Placental epithelial cell (primary cell): Measurements from ENCODE around the genes COL25A1 and SEC24B.

GRCh38 chr4:103144975-103145392 lies 45.4 kb upstream of the BDH2 start:
- CAGE, long polyA plus RNA, result no peak

DNA sequence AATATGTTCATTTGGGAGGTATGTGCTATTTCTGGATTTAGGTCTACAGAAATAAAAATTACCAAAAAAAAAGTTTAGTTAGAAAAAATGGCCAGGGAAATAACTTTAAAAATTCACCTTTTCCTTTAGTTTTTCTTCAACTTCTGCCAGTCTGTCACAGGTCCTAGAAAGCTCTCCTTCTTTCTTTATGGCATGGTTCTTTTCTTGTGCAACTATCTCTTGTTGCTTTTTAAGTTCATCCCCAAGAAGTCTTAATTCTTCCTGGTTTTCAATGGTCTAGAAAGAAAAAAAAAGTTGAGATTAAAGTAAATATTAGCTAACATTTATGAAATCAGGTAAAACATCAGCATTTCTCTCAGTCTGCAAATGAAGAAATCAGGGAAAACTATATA lies 47.0 kb downstream of the CENPE start:
- CAGE, long polyA plus RNA, result no peak

DNA sequence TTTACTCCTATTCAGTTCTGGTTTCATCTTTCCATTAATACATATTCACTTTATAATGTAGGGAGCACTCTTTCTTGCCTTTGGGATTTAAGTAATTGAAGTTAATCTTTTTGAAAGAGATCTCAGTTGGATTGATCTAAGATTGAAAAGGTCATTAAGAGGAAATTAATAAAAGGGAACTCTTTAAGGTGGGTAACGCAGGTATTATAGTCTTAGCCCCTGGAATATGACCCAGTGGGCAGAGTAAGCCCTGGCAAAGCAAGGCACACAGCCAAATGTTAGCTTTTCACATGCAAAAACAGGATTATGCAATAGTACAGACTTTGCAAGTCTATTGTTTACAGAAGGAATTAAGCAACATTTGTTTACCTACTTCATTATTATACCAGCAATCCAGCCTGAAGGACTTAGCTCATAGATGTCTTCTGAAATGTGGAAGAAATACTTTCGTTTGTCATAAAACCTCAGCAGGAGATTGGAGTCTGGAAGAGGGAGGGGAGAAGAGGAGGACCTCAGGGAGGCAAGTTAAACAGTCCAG lies 226.6 kb upstream of the CENPE start:
- CAGE, long polyA plus RNA, result no peak

GRCh38 chr4:104490365-104490746 lies 4.3 kb downstream of the CXXC4 start:
- CAGE, long polyA plus RNA, result no peak

DNA sequence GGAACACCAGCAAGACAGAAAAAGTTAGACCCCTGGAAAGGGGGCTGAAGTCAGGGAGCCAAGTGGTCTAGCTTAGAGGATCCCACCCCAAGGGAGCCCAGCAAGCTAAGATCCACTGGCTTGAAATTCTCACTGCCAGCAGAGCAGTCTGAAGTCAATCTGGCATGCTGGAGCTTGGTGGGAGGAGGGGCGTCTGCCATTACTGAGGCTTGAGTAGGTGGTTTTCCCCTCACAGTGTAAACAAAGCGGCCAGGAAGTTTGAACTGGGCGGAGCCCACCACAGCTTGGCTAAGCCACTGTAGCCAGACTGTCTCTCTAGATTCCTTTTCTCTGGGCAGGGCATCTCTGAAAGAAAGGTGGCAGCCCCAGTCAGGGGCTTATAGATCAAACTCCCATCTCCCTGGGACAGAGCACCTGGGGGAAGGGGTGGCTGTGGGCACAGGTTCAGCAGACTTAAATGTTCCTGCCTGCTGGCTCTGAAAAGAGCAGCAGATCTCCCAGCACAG lies 215.9 kb upstream of the TET2 start:
- CAGE, long polyA plus RNA, result no peak

GRCh38 chr4:105158673-105159212 lies 12.1 kb downstream of the TET2 start:
- CAGE, long polyA plus RNA, result no peak

- CAGE, long polyA plus RNA, result no peak
Observed at GRCh38 chr4:105352825-105353153, 121.1 kb downstream of the PPA2 start.

GRCh38 chr4:105601178-105601861 lies 48.9 kb downstream of the ARHGEF38 start:
- CAGE, long polyA plus RNA, result no peak

GRCh38 chr4:105978881-105979359 lies 83.6 kb downstream of the NPNT start:
- CAGE, long polyA plus RNA, result no peak

DNA sequence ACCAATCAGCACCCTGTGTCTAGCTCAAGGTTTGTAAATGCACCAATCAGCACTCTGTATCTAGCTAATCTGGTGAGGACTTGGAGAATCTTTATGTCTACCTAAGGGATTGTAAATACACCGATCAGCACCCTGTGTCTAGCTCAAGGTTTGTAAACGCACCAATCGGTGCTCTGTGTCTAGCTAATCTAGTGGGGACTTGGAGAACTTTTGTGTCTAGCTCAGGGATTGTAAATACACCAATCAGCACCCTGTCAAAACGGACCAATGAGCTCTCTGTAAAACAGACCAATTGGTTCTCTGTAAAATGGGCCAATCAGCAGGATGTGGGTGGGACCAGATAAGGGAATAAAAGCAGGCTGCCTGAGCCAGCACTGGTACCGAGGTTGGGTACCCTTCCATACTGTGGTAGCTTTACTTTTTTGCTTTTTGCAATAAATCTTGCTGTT lies 37.7 kb upstream of the DKK2 start:
- CAGE, long polyA plus RNA, result no peak

DNA sequence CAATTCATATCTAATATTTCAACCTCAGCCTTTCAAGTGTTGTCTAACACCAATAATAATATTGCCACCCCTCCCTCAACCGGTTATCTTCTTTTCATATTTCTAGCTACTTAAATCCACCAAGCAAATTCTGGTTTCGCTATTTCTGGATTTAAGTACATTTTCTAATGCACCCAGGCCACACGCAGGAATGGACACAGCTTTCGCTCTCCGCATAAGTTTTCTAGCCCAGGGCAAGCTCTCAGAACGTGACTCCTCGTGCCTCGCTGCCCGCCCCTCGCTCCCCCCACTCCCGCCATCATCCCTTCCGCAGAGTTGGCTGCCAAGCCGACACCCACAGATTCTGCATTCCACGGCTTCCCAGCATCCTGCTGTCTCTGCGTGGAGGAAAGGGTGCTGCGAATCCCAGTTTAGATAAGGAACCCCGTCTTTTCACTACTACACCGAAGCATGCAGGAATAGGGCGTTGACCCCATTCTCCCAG lies 672 bp upstream of the CYP2U1 start:
- CAGE, long polyA plus RNA, result no peak

- CAGE, long polyA plus RNA, result no peak
Observed at GRCh38 chr4:107988343-107989463, 986 bp upstream of the HADH start.

DNA sequence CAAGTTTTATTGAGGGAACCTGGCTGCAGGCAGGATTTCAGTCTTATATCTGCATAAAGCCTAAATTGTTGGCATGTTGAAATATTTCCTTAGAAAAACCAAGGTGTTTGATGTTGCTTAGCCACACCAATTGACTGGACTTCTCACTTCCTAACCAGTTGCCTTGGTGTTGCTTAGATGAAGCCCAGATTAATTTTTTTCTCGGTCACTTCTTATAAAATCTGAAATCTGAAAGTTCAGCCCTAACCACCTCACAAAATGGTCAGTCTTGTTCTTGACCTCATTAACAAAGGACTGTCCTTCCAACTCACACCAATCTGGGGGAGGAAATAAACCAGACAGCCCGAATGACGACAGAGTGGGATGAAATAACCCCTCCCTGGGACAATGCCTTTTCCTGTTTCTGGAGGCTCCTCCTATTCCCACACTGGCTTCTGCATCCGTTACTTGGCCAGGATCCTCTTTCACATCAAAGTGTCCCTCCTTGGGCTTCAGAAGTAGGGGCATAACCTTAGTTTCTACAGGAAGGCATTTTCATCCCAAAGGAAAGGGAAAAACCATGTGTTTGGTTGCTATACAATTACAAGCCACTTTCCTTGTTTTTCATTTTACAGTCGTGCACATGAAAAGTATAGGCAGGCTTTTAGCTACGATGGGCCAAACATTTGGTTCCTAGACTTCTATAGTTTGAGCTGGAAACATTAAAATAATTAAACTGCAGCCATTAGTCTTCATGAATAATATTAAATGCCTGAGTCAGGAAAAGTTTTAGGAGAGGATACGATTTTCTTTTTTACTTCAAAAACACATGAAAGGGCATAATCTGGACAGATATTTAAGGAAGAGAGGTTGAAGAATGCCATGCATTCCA lies 59.7 kb upstream of the RPL34 start:
- CAGE, long polyA plus RNA, result no peak

DNA sequence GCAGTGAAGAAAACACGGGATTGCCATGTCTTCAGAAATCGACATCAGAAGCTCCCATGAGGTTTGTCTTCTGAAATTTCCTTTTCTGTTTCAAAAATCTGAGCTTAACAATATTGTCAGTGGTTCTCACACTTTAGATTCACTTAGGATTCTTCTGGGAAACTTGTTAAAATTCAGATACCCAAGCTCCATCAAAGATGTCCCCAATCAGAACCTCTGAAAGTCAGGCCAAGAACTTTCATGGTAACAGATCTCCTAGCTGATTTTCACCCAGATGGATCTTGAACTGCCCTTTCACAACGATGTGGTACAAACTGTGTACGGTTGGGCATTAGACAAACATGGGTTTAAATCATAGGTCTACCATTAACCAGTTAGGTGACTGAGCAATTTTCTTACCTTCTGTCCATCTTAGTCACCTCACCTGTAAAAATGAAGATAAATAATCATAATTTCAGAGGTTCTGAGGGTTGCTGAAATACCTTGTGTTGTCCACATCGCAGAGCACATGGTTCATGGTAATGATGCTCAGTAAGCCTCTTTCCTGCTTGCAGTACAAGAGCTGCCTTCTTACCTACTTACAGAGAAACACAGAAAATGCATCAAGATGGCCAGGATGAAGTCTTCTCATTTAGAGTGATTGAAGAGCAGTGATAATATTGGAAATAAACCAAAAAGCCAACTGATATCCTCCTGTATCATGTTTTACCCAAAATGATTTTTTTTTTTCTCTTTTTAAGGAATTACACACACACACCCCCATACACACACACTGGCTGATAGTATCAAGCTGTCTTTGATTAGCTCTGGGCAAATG lies 14.6 kb upstream of the OSTC start:
- CAGE, long polyA plus RNA, result no peak

- CAGE, long polyA plus RNA, result no peak
Observed at GRCh38 chr4:108867215-108867631, 104.4 kb upstream of the ETNPPL start.

DNA sequence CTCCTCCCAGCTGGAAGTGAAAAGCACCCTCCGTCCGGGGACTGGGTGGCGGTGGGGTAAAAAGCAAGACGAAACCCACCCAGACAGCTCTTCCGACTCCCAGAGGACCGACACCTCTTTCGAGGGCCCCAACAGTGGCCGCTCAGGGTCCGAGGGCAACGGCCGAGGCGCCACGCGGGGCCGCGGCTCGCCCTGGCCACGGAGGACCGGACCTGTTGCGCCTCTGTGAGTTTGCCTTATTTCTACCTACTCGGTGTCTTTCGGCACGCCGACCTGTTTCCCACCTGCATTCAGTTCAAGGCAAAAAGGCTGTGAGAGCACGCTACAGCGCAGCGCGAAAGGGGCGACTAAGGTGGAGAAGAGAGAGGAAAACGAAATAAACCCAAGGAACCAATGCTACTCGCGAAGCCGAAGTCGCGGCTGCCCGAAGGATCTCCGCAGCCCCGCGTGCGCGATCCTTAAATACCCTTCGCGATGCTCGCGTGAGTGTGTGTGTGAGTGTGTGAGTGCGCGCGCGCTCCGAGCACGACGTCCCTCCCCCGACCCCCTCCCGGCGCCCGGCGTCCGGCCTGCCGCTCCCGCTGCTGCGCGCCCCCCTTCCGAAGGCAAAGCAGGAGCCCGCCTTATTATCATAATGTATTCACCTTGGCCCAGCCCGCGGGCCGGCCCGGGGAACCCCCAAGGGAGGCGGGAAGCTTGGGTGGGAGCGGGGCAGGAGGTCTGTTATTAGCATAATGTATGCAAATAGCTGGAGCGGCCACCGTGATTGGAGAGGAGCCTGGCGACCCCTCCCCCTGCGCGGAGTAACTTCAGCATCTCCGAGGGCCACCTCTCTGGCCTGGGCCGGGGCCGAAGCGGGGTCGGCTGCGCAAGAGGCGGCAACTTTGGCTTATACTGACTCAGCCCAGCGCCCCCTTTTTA lies at the start of gene COL25A1:
Gene COL25A1 (minus strand): TSS at position 435 of the 921 bp plus-strand sequence.
- CAGE, long polyA plus RNA, result no peak

DNA sequence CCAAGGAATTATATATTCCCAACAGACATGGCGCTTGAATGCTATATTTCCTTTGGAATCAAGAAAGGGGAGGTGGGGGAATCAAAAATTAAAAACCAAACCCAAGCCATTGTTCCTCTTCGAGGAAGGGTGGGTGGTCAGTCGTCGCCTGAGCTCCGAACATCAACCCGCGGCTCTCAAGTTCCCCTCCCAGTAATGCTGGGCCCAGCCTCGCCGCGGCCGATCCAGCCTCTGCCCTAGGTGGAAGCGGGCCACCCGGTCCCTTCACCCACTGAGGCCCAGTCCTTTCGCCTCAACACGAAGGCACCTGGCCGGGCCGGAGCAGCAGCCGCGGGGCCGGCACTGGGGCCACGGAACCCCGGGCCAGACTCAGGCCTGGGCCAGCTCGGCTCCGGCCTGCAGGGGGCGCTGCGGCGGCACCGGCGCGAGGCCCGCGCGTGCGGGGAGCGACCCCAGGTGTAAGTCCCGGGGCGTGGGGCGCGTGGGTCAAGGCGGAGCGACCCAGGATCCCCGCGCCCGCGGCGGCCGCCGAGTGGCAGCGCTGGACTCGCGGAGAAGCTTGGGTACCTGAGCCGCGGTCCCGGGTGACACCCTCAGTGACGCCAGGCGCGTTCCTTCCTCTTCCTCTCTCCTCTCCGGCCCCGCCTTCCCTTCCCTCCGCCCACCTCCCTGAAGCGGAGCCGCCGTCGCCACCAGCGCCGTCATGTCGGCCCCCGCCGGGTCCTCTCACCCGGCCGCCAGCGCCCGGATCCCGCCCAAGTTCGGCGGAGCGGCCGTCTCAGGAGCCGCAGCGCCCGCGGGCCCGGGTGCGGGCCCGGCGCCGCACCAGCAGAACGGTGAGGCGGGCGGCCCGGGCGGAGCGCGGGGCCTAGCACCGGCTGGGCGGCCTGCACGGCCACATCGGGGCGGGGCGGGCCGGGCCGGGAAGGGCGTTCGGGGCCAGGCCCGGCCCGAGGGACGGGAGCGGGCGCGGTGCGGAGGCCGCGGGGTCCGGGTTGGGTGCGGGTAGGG lies at the start of gene SEC24B:
Gene SEC24B (plus strand): TSS at position 649 of the 1,011 bp plus-strand sequence.
- CAGE, long polyA plus RNA, result no peak

GRCh38 chr4:109462793-109463713 lies 29.4 kb downstream of the SEC24B start:
- CAGE, long polyA plus RNA, result no peak

DNA sequence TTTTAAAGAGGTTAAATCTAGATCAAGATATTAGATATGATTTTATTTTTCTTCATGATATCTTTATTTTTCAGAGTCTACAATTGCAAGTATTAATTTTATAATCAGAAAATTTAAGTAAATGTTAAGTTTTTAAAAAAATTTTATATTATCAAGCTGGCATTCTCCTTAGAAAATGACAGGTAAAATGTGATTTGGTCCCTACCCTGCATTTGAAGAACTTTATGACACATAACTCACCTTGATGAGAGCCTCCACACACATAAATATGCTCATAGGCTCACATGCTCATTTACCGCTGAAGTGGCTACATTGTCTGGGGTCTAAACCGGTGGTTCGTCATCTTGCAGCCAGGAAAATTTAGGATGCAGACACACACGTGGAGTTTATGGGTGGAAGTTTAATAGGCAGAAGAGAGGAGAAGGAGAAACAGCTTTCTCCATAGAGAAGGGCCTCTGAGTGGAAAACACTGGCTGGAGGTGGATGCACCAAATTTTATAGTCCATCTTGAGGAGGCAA lies 61.5 kb downstream of the SEC24B start:
- CAGE, long polyA plus RNA, result no peak

DNA sequence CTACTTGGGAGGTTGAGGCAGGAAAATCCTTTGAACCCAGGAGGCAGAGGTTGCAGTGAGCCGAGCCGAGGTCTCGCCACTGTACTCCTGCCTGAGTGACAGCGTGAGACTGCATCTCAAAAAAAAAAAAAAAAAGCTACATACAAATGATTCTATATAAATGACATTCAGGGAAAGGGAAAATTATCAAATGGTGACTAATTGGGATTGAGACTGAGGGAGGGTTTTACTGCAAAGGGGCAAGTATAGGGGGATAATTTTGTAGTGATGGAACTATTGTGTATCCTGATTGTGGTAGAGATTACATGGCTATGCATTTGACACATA lies 31.8 kb upstream of the MCUB start:
- CAGE, long polyA plus RNA, result no peak